H9 (cell line): ENCODE results near the genes SPRYD3, ITGB7 and ESPL1.

DNA sequence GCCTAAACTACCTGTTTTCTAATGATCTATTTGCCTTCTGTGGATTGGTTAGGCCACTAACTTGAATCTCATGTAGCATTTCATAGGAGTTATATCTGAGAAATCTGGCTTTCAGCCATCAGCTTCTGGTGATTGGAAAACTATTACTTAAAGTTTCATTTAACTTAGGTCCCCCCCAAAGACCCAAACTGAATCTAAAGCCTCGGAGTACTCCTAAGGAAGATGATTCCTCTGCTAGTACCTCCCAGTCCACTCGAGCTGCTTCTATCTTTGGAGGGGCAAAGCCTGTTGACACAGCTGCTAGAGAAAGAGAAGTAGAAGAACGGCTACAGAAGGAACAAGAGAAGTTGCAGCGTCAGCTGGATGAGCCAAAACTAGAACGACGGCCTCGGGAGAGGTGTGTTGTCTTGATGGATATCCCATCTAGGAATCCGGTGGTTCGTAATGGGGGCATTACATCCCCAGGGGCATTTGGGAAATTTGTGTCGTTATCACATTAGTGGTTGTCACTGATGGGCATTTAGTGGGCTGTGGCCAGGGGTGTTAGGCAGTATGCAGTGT is 16.1 kb upstream of the TNS2 start:
- PRO-cap: no peak

DNA sequence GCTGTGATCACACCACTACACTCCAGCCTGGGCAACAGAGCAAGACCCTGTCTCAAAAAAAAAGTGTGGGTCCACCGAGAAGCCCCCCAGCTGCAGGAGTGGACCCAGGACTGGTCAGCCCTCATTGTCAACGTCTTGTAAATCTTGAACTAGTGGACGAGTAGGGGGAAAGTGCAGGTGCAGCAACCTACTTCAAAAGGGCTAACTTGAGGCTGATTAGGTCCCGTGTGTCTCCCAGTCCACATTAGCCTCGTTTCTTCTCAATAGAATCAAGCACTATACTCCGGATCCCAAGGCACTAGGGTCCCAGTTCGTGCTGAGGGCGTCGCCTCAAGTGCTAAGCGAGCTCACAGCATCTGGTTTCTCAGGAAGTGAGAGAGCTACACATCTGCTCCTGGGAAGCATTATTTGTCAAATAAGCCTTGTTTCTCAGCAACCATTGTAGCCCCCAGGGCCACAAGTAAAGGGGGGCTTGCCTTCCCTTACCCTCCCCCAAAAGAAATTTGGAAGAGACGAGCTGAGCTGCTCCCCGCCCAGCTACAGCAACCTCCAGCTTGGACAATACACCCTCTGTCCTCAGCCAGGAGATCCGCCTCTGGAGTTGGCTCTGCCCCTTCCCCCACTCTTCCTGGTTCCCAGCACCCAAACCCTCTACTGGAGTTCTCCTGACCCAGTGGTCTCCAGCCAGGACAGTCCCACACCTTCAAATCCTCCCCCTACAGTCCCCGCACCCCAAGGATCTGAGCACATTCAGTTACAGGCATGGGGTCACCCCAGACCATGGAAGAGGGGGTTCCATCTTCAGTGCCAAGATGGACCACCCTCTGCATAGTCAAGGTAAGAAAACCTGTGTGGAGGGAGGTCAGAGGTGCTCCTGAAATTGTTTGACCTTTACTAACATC is 5.8 kb upstream of the TNS2 start:
- PRO-cap: no peak

GRCh38 chr12:53047774-53048078 is 2.1 kb upstream of the TNS2 start:
- PRO-cap: no peak

GRCh38 chr12:53050785-53051471 is 1.1 kb downstream of the TNS2 start:
- PRO-cap: no peak

DNA sequence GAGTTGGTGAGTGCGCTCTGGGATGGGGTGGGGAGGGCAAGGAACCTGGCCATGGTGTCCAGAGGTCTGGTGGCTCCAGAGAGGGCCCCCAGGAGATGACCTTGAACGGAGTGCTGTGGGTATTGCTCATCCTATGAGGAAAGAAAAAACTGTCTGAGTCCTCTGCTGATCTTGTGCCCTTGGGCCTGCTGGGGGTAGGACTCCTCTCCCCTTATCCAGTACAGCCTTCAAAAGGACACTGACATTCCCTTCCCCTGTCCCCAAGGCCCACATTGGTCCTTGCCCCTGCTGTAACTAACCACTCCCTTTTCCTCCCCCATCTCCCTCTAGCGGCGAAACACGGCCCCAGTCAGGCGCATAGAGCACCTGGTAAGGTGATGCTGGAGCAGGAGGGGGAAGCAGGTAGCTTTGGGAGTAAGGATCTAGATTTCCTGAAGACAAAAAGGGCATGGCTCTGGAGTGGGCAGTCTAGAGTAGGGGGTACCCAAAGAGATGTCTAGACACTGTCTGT is 3.6 kb downstream of the TNS2 start:
- PRO-cap: unidirectional peak, plus-strand start at position 348 of the sequence; unidirectional peak, plus-strand start at position 440 of the sequence

- PRO-cap: bidirectional peak, plus-strand start at chr12:53079559, minus-strand start at chr12:53079156; unidirectional peak, minus-strand start at chr12:53079916
Observed at GRCh38 chr12:53079262-53080230, at the start of gene SPRYD3. SPRYD3 (minus strand) TSS chr12:53079390.

DNA sequence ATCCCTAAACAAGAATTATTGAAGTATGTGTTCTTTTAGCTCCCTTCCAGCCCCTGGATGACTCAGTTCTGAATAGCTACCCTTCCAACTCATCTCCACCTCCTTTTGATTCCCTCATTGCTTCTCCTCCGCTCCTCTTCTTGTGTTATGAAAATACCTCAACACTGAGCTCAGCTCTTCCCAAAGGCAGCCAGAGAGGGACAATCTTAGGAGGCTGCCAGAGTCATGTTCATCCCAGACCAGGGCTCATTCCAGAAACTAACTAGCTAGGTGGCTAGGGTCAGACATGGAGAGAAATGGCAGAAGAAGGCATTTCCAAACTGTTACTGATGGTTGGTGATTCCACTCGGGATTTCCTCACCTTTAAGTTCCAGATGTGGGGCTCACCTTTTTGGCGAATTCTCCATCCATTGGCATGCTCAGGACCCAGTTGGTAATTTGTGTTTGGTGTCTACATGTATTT is 1.6 kb upstream of the SPRYD3 start:
- PRO-cap: no peak

DNA sequence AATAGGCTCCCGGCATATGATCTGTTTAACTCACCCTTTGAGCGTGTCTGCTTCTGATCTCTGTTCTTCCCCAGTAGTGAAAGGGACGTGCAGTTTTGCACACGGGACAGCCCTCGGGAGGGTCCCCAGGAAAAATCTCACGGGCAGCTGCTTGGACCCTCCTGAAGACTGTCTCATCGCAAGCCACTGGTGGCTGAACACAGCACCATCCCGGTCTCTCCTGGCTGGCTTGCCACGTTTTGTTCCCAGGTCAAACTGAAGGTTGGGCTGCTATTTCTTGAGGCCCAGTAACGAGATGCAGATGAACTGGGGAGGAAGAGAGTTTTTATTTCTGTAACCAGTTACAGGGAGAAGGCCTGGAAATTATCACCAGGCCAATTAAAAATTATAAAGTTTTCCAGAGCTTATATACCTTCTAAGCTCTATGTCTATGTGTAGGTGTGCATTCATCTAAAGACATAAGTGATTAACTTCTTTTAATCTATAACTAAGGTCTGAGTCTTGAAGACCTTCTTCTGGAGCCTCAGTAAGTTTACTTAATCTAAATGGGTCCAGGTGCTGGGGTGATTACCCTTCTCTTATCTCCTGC is 10.1 kb downstream of the SOAT2 start:
- PRO-cap: no peak

- PRO-cap: no peak
Observed at GRCh38 chr12:53159163-53159803, 21.2 kb upstream of the ZNF740 start.

DNA sequence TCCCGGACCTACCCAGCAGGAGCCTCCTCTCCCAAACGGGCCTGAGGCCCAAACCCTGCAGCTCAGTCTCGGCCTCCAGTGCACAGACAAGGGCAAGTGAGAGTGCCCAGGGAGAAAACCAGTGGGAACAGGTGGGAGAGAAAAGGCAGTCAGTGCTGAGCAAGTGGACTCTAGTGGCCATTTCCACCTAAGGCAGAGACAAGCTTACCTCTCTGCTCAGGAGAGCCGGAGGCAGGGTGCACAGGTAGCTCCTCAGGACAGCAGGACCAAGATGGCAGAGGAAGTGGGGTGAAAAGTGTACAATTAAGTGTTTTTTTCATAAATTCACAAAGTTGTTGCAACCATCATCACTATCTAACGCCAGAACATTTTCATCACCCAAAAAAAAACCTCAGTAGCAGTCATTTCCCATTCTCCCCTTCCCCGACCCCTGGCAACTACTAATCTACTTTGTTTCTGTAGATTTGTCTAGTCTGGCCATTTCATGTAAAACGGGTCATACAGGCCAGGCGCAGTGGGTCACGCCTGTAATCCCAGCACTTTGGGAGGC is 6.9 kb upstream of the ZNF740 start:
- PRO-cap: no peak

DNA sequence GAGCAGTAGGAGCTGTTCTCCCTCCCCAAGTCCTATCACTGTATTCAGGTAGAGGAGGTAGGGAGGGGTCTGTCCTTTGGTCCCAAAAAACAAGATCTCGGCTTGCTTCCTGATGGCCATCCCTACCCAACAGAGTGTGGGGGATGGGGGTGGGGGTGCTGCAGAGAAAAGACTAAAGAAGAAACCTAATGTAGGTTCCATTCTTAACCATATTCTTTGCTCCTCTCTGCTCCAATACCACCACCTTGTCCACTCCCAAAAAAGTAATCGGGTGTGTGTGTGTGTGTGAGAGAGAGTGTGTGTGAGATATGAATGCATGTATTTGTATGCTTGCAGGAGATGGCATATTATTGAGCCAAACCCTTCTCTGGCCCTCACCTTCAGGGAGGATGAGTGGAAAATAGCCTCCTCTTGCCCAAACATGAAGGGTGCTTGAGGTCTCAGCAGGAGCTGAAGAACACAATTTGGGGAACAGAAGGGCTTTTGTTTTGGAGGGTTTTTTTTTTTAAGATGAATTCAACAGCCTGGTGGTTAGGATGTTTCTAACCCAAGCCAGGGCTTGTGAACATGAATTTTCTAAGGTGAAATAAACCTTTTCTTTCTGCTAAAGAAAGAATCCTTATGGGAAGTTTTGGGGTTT is 8.0 kb upstream of the CSAD start:
- PRO-cap: no peak

DNA sequence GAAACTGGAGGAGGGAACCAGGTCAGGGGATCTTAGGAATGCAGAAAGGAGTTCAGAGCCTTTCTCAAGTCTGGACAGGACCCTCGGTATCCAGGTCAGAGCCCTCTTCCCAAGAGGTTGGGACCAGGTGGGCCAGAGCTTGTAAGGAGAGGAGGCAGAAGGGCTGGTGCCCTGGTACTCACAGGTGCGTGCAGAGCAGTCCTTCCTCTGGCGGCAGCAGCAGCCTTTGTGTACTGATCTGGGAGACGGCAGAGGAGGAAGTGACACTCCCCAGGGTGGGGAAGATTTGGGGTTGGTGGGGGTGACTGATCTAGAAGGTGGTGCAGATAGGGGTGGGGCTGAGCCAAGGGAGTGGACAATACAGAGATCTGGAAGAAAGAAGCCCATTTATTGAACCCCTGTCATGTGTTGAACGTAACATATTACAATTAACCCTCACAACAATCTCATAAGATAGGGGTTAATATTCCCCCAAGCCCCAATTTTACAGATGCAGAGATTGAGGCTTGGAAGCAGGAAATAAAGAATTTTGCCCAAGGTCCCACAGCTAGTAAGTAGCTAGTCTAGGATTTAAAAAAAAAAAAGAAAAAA is at the start of gene ITGB7:
Gene ITGB7 (minus strand): TSS at position 232 of the 591 bp plus-strand sequence.
- PRO-cap: no peak

DNA sequence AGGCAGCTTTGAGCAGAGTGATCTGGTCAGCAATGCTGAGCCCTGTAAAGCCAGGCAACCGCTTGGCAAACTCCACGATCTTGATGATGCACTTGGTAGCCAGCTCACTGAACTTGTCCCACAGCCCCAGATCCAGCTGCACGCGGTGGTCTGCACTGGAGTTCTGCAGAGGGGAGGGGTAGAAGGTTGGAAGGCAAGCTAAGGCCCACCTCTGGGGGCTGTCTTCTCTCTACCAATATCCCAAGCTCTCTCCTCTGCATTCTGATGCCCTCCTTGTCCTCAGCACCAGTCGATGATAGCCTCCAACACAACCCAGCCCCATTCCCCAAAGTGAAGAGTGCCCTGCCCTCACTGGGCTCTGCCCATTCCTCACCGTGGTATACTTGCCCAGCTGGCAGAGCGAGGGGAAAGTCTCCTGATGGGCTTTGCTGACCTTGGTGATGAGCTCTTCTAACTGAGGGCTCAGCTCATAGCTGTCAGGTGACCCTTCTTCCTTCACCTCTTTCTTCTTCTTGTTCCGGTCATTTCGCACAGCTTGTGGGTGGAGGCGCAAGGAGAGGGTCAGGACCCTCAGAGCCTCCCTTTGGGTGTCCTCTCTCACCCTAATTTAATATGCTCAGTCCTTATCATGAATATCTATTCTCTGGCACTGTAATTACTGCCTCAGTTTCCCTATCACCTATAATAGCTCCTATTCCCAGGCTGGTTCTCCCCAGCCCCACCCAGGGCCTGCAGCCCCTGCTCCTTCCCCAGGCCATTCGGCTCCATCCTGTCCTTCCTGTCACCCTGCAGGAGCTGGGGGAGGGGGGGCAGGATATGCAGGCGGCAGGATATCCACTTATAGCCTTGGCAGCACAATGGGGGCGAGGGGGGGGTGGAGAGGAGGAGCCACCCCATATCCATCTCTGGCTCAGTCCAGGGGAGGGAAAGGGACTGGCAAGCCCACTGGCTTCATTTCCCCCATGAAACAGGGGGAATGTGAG is 7.3 kb upstream of the ITGB7 start:
- PRO-cap: bidirectional peak, plus-strand start at position 913 of the sequence, minus-strand start at position 760 of the sequence

GRCh38 chr12:53216311-53216850 is 9.3 kb upstream of the ITGB7 start:
- PRO-cap: no peak

DNA sequence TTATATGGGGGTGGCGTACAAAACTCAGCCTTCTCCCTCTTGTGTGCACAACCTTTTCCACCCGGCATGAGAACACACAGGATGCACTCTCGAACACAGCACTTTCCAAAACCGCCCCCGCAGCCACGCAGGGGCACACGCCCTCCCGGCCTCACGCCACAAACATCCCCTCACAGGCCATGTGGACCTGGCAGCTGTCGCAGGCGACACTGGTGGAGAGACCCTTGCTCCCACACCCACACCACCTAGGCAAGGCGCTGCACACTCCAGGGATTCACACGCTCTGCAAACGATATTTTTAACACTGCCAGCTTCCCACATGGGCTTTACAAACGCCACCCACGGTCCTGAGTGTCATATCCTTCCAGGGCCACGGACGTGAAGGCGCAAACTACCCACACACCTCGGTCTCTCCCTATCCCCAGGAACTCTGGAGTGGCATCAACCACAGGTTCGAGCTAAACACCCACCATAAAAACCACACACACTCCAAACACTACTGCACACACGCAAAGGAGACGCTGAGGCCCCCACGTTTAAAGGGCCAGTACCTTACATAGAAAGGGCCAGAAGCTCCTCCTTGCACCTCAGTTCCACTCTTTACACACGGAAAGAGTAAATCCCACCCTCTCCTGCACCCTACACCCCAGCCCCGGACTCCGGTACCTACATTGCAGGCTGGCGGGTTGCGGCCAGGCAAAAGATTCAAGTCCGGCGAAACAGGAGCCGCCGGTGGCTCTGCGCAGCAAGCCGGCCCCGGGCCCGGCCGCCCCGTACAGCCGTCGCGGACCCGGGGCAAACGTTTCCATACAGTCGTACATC is 12.4 kb upstream of the ITGB7 start:
- PRO-cap: no peak

DNA sequence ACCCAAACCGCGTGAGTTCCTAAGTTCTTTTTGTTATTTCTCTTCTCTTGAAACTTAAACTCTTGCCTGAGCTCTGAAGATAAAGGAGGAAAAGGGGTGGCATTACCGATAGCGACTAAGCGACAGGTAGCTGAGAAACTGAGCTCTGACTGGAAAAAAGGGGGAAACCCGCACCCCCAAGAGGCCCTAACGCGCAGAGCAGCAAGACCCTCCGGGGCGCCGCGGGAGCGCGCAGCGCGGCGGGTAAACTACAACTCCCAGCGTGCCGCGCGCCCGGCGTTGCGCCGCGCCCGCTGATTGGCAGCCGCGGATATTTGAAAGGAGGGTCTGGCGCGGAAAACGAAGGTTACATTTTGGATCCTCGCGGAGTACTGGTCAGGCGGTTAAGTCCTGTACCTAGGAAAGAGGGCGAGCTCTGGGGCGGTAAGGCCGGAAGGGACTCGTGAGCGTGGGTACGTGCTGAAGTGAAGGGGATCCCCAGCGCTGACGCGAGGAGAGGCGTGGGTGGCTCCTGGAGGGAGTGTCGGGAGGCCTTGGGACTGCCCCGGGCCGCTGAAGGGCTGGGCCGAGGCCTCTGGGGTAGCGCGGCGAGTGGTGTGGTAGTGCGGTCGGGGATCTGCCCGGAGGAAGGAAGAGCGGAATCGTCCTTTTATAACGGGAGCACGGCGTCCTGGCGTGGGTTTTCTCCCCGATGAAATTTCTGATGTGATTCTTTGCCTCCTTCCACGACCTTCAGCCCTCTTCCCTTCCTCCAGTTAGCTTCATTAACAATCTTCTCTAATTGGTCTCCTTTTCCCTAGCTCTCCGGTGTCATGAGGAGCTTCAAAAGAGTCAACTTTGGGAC is at the start of gene ESPL1:
Gene ESPL1 (plus strand): TSS at position 345 of the 844 bp plus-strand sequence.
- PRO-cap: bidirectional peak, plus-strand start at position 345 of the sequence, minus-strand start at position 151 of the sequence; bidirectional peak, plus-strand start at position 602 of the sequence, minus-strand start at position 601 of the sequence

GRCh38 chr12:53269105-53269700 is 1.1 kb downstream of the ESPL1 start:
- PRO-cap: bidirectional peak, plus-strand start at chr12:53269291, minus-strand start at chr12:53269248

DNA sequence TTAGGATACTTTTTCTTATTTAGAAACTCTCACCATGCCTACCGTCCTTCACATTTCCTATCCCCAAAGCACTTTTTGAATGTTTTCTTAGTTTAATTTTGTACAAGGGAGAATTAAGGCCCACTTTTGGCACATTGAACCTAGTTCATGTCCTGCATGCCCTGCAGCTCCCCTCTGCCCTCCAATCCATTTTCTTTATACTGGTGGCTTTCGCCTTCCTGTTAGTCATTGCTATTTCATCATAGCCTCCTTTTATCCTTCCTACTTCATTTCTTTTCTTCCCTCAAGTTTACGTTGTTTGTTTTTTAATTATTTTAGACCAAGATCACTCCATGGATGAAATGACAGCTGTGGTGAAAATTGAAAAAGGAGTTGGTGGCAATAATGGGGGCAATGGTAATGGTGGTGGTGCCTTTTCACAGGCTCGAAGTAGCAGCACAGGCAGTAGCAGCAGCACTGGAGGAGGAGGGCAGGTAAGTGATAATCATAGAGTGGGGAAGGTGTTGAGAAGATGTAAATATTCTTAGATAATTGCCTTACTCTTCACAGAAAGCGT is 1.4 kb downstream of the SP1 start:
- PRO-cap: no peak

DNA sequence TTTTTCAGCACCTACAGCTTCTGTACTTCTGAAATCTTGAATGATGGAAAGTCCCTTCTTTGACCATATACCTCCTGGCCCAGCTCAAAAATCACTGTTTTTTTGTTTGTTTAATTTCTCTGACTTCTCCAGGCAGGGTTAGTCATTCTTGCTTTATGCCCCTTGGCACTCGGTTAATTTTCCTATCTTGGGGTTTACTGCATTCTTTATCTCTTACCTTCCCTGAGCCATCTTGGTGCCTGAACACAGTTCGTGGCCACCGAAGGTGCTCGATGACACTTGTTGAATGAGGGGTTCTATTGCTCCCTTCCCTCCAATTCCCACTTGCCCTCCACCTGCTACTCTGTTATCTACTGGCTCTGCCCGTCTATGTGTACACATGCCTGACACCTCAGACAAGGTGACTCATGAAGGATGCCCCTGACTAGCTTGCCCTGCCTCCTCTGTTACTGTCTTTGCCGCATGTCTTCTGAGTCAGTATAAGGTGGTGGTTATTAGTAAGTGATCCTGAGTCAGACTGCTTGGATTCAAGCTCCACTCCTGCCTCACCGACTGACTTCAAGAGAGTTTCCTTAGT is 4.4 kb downstream of the AMHR2 start:
- PRO-cap: no peak

DNA sequence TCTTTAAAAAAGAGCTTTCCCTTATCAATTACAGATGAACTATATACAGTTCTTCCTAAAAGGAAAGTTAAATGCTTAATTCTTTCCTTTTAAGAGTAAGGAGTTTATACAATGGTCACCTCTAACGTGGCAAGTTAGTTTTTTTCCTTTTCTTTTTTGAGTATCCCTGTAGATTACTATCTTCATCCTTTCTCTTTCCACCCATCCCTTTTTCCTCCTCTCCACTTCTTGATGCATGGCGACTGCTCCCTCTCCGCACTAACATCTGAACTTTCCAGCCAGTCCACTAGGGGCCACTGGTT is 383 bp upstream of the PCBP2 start:
- PRO-cap: bidirectional peak, plus-strand start outside the sequence, minus-strand start at position 244 of the sequence